Hair follicular keratinocyte (primary cell): Measurements from ENCODE around the genes PSMD10, RTL9, TRPC5OS and DOCK11.

DNA sequence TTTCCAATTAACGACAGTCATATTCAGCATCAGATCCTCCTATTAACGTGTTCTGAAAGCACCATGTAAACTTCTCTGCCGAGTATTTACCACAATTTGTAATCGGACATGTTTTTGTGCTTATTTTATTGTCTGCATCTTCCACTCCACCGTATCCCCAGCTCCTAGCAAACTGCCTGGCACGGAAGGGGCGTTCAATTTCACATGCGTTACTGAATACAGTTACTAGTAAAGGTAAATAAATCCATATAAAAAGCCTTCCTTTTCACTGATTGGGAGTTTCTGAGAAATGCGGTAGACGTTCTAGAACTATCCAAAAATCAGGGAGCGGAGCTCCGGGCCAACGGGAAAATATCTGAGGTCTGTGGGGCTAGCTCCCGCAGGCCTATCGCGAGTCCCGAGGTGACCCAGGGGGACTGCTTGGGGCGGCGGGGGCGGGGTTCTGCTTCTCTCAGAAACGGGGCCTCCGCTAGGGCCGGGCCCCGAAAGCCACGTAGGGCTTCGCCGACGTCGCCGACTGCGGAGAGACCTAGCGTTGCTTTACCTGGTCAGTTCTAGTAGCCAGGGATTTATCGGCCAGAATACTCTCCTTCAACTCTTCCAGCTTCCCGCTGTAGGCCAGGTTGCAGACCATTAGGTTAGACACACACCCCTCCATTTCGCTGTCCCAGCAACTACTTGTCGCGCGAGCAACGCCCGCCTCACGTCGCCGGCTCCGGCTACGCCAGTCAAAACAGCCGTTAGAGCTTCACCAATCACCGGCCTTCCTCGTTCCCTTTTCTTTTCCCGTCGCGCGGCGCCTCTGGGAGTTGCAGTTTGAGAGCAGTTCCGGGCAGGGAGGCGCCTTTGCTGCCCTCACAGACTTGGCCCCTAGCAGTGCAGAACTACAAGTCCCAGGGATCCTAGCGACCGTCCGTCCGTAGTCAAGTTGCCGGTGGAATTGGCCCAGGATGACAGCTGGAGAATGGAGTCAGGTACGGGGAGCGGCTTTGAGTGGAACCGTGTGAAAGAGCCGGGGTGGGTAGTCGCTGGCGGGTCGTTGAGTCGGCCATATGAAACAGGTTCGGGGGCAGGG lies at the start of gene PSMD10:
PSMD10 (minus strand) TSS at position 680 of the 1,075 bp plus-strand sequence.
- RAMPAGE, long total RNA = no peak

DNA sequence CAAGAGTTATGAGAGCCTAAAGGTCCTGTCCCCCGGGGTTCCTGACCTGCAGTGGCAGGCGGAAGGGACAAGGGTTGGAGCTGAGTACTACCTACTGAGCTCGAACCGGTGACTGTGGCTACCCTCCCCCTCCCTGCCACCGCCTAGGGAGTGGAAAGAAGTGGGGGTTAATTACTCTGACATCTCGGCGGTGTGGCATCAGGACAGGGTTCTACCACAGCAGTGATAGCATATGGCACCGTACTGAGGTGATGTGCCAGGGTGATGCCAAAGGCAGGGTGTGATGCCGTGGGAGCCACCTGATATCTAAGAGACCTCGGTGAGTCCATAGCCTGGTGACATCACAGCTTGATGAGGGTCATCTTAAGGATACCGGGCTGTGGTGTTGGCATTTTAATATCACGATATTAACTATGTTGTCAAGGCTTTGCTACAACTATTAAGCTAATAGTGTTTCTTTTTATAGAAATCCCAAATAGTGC lies 401 bp downstream of the ATG4A start:
- RAMPAGE, long total RNA = no peak

GRCh38 chrX:109625330-109625555 lies 271 bp upstream of the KCNE5 start:
- RAMPAGE, long total RNA = no peak

GRCh38 chrX:110010118-110010683 lies 7.3 kb downstream of the TMEM164 start:
- RAMPAGE, long total RNA = no peak

GRCh38 chrX:110172242-110172716 lies 145.6 kb downstream of the AMMECR1 start:
- RAMPAGE, long total RNA = no peak

DNA sequence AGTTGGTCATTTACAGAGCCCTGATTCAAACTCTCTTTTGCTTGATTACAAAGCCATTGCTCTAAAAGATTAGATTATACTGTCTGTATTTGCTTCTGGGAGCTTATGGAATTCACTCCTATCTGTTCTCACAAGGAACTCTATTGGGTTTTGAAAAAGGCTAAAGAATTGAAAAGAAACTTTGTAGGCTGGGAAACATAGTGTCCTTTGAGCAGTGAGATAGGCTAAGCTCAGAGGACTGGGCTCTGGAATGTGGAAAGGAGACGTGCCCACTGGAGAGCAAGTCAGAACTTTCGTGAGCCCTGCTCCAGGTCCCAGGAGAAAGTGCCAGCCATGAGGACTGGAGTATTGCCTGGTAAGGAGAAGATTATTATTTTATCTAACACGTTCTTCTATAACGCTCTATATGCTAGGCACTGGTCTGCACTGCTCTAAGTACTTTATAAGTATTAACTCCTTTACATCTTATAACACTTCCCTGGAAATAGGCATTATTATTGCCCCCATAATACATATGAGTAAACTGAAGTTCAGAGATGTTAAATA lies at the start of gene RTL9:
RTL9 (plus strand) TSS at position 287 of the 546 bp plus-strand sequence.
- RAMPAGE, long total RNA = no peak

DNA sequence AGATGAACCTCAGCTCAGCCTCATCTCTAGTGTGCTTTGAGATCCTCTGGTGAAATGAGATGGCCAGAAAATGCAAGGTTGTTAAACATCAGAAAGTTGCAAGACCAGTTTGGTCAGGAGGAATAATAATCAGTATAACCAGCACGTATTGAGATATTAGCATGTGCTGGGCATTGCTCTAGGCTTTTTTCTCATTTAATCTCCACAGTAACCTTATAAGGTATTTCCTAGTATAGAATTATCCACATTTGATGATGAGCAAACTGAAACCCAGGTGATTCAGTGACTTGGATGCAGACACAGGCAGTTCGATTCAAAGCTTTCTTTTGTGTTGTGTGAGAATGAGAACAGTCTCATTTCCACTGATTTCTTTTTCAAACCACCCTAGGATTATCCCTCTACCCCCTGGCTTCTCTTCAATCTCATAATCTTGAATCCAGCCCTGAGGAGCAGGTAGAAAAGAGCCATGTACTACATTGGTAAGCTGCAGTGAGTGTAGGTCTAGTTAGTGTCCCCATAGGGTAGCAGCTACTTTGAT lies 110.4 kb upstream of the PAK3 start:
- RAMPAGE, long total RNA = no peak

GRCh38 chrX:111689950-111690772 lies 9.2 kb downstream of the ALG13 start:
- RAMPAGE, long total RNA = no peak

DNA sequence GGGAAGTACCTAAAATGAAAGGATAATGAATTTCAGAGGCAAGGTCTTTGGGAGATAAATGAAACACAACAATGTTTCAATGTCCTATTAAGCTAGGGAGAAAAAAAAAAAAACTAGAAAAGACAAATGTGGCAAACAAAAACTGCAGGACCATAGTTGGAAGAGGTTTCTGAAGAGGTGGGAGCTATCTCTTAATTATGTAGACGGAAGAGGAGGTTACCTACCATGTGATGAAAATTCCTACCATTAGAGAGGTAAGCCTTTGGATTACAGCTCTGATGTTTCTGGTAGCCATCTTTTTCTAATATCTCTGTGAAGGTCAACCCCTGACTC lies at the start of gene TRPC5OS:
TRPC5OS (plus strand) TSS at position 246 of the 333 bp plus-strand sequence.
- RAMPAGE, long total RNA = no peak

DNA sequence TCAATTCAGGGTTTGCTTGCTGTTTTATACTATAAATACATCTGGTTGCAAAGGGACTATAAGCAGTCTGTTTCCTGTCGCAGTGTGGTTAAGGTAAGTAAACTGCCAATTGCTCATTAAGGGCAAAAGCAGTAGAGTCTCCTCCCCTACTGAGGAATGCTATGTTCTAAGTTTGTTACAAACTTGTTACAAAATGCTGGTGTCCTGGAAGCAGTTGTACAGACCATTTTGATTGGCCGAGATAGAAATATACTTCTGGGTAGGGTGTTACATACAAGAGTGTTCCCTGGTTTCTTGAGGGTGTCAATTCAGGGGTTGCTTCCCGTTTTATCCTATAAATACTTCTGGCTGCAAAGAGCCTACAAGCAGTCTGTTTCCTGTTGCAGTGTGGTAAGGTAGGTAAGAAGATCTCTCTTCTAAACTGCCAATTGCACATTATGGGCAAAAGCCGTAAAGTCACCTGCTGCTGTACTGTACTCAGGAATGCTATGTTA lies 5.7 kb downstream of the TRPC5OS start:
- RAMPAGE, long total RNA = no peak

DNA sequence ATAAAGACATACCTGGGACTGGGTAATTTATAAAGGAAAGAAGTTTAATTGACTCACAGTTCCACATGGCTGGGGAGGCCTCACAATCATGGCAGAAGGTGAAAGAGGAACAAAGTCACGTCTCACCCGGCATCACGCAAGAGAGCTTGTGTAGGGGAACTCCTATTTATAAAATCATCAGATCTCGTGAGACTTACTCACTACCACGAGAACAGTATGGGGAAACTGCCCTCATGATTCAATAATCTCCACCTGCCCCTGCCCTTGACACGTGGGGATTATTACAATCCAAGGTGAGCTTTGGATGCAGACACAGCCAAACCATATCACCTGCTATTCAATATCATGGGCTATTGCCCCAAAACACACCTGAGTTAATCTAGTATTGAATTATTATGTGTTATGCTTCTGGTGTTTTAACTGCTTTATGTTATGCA lies 799.1 kb upstream of the HTR2C start:
- RAMPAGE, long total RNA = no peak

DNA sequence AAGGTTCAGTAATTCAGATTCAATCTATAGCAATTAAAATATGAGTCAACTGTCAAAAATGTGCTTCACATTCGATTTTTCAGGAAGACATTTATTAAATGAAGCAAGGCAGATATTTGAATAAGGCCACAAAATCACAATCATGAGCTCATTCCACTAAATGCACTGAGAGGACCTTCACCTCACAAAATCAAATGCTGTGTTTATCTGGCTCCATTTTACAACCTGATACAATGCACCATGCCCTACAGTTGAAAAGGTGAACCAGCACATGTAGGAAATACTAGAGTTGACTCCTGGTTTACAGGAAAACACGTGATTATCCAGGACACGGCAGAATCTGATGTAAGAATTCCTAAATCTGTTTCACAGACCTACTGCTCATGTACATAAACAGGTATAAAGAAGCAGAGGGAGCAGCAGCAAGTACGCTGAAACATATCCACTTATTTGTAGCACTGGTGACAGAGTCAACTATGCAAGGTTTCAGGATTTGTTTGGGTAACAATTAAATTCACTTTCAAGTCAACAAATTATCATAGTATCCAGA lies 4.2 kb downstream of the LRCH2 start:
- RAMPAGE, long total RNA = no peak

DNA sequence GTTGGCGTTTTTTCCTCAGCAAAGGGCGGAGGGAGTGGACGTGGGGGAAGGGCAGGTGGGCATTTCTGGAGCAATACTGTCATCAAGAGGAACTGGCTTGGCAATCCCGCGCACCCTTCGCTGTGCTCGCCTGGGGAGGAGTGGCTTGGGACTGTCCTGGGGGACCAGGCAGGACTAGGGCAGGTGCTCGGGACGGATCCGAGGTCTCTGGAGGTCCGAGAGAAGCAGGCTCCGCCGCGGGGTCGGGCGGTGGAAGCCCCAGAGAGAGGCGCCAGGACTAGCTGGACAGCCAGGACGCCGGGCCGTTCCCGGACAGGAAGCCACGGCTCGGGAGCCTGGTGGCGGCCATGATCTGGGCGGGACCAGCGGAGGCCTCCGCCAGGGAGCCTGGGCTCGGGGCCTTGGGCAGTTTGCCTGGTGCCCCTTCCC lies 282.5 kb upstream of the AGTR2 start:
- RAMPAGE, long total RNA = no peak

DNA sequence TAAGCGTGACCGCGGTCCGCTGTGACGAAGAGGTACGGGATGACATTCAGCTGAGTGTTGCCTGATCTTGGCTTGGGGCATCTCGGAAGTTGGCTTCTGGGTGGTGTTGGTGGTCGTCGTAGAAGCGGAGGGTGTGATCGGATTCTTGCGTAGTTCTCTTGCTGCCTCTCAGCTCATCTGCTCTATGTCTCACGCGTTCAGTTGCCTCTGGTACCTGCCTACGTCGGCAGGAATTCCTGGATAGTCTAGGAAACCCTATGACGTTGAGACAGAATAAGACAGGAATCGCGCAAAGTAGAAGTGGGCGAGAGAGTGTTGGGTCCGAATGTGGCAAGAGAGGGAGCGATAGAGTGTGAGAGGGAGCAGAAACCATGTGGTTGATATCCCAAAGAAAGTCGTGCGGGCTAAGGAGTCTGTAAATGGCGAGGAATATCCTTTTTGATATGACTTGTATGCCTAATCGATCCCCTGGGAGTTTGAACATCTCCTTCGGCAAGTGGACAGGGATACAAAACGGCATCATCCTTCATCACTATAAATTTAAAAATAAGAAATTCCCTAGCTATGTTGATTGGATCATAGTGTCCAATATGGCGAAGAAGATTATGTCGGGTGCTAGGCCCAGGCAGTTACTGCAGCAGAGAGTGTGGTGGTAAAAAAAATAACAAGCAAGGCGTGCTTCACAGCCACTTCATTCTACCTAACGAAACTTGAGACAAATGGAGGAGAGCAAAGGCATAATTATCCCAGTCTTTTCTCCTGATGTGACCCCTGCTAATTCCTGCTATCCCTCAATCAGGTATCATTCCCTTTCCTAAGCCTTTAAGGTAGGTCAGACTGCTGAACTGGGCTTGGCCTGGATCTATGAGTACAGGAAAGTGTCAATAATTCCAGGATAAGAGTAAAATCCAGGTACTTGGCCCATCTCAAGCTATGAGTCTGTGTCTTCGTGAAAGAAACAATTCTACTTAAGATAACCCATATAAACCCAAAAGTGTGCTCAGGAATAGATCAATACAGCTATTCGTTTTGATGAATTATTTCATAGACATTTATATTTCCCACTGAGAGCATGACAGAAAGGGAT lies 280.6 kb upstream of the AGTR2 start:
- RAMPAGE, long total RNA = no peak

- RAMPAGE, long total RNA = no peak
These were observed 209.8 kb upstream of the AGTR2 start for GRCh38 chrX:115960586-115961302.

DNA sequence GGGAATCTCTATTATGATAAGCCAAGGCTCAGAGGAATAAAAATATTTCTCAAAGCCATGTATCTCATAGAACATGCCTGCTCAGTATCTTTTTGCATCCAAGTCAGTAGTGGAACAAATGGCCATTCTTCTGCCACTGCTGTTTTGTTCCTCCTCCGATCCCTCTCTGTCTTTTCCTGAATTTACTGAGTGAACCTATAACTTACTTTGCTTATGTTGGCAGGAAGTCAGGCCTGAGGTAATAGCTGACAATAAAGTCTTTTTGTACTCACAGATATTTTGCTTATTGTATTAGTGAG lies 68.0 kb downstream of the AGTR2 start:
- RAMPAGE, long total RNA = no peak

- RAMPAGE, long total RNA = no peak
These were observed 101.8 kb downstream of the AGTR2 start for GRCh38 chrX:116272198-116272903.

GRCh38 chrX:117299226-117299425 lies 817.5 kb downstream of the KLHL13 start:
- RAMPAGE, long total RNA = no peak

DNA sequence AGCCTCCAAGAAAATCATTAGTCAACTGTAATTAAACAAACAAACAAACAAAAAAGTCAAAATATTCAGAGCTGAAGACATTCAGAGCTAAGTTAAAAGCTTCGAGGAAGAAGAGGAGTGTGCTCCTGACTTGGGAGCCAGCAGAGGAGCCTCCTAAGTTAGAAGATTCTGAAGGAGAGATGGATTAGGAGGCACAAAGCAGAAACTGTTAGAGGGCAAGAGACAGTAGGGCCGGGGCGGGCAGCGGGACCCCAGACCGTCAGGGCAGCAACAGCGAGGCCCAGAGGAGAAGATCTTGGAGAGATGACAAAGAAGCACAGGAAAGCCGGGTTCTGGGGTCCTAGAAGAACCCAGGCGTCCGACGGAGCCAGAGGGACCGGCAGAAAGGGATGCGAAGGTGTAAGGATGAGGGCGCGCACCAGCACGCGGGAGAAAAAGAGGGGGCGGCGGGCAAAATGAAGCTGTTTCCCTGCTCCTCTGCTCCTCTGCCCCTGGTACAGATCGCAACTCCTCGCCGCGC lies 634 bp downstream of the KLHL13 start:
- RAMPAGE, long total RNA = no peak

GRCh38 chrX:118495046-118496344 lies at the start of gene DOCK11:
Gene DOCK11, plus strand, starts transcription at chrX:118495815.
- RAMPAGE, long total RNA = no peak